ENCODE measurements around the genes ZBTB17, FAM131C, ARHGEF19 and NECAP2.

DNA sequence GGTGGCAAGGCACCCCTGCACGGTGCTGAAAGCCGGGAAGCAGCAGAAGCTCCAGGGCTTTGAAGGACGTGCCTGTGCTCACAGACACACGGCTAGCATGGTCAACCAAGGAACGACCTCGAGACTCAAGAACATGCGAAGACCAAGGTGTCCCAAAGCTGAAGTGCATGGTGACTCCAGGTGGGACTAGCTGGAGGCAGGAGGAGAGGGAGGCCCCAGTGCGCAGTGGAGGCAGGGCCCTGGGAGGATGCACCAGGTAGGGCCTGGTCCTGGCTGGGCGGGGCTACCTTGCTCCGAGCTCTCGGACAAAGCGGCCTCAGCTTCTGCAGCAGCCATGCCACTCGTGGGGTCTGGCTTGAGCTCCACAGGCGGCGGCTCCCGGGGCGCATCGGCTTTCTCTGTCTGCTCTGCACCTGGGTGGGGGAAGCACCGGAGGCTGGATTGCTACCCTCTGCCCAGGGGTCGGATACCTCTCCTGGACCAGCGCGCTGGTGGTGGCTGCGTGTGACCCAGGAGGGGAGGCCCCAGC lies 30.4 kb downstream of the ZBTB17 start:
- RRBS: 95% methylated on average over 4 of the region's 23 CpGs

DNA sequence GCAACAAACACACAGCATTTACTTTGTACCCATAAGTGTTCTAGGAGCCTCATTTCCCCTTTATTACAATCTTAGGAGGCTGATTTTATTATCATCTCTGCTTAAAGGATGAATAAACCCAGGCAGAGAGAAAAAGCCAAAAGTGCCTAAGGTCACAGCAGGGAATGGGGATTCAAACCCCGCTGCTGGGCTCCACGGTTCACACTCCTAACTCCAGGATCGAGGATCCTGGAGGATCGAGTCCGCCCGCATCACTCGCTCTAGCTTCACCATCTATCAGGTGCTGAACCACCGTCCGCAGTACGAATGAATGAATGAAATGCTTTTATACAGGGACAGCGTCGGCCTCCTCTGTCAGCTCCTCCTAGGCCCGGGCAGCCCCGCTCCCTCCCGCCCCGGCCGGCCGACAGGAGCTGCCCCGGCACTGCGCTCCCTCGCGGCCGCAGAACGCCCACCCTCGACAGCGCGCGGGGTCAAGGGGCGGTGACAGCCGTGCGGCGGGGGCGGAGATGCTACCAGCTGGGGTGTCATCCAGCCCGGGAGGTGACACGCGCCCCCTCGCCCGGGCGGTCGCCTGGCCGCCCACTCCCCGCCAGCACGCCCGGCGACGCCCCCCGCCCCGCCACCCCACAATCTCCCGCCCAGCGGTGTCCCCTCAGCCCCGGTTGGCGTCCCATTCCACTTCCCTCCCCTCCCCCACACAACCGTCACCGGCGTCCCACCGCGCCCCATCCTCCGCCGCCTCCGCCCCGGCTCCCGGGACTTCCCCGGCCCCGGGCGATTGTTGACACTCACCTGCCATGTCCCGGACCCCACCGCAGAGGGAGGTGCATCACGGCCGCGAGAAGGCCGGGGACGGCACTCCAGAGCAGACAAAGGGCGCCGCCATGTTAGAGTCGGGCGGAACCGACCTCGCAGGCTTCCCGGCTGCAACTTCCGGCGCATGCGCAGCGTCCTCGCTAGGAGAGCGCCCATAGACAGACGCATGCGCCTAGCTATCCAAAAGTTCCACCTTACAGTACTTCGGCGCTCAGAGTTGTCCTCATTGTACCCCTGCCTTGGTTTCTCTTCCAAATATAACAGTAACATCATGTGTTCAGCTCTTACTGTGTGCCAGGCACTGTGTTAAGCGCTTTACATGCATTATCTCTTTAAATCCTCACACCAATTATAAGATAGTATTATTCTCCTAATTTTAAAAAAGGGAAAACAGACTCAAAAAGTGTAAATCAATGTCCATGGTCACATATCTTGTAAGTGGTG lies at the start of gene ZBTB17:
ZBTB17 (minus strand) TSS at position 914 of the 1,263 bp plus-strand sequence.
- RRBS: 3% methylated on average over 37 of the region's 90 CpGs

DNA sequence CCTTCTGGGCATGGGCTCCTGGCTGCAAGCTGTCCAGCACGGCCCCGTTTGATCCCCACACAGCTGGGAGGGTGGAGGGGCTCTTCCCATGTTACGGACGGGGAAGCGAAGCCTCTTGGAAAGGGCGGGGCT lies 857 bp upstream of the HSPB7 start:
- RRBS: no CpG with 5 or more reads among the region's 6 CpGs

GRCh38 chr1:16073398-16074172 lies at the start of gene FAM131C:
Gene FAM131C, minus strand, starts transcription at chr1:16073651.
- RRBS: 3% methylated on average over 48 of the region's 74 CpGs

GRCh38 chr1:16115203-16116459 lies 40.2 kb downstream of the EPHA2 start:
- RRBS: no CpG with 5 or more reads among the region's 29 CpGs

GRCh38 chr1:16137864-16138409 lies 17.9 kb downstream of the EPHA2 start:
- RRBS: no CpG with 5 or more reads among the region's 31 CpGs

DNA sequence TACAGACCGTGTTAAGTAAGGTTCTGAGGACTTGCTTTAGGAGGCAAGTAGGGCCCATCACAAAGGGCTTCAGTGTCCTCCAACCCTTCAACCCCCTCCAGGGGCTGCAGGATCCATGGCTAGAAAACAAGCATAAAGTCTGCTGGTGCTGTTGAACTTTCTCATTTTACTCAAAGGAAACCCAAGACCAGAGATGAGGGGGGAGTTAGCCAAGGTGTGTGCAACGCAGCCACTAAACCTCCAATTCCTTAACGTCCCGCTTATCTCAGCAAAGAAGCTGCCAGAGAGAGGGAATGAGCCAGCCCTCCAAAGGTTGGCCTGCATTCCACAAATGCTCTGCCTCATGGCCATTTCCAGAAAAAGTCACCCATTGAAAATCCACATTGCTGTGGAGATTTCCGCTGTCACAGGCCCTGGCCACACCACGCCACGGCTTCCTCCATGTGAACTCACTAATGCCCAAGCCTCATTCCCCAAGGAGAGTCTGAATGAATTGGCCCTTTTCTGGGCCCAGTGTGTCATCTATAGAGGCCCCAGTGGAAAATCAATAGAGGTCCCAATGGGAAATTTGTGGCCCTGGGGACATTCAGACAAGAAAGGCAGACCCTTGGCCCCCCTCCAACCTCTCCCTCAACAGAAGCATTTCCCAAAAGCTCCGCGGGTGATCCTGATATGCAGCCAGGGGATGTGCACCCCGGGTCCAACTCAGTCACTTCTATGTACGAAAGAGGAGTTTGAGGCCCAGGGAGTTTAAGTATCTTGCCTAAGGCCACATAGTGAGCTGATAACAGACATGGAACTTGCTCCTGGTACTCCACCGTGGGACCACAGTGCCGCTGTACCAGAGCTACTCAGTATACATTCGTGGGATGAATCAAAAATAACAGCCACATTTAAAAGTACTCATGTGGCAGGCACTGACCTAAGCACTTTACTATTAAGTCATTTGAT lies 8.9 kb downstream of the EPHA2 start:
- RRBS: no CpG with 5 or more reads among the region's 14 CpGs

- RRBS: no CpG with 5 or more reads among the region's 8 CpGs
Measured at GRCh38 chr1:16150674-16151089, 5.2 kb downstream of the EPHA2 start.

- RRBS: no CpG with 5 or more reads among the region's 14 CpGs
Measured at GRCh38 chr1:16179101-16179709, 23.3 kb upstream of the EPHA2 start.

GRCh38 chr1:16212051-16213056 lies at the start of gene ARHGEF19:
Gene ARHGEF19, minus strand, starts transcription at chr1:16212652.
- RRBS: no CpG with 5 or more reads among the region's 16 CpGs

GRCh38 chr1:16217934-16218608 lies 5.6 kb upstream of the ARHGEF19 start:
- RRBS: 58% methylated on average over 3 of the region's 13 CpGs

DNA sequence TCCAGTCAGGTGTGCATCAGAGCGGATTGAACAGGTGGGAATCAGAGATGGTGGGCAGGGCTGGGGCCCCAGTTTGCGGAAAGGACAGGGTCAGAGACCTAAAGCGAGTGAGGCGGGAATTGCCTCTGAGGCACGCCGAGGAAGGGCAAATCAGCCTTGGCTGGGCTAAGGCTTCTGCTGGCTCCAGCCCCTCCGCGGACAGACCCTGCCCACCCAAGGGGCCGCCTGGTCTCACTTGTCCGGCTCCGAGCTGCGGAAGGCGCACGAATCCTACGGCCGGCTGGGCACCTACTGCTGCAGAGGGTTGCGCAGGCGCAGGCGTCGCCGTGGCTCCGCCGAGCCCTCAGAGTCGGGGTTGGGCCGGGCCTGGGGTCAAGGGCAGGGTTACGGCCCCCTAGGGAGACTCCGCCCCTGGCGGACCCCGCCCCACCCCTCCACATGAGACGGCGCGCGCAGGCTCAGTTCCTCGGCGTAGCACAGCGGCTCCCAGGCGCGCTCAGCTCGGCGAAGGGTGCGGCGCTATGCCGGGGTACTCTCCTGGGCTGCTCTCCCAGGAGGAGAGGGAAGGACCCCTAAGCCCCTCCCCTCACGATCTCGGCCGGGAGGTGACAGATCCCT lies 10.2 kb downstream of the CPLANE2 start:
- RRBS: 6% methylated on average over 10 of the region's 46 CpGs

- RRBS: no CpG with 5 or more reads among the region's 14 CpGs
Measured at GRCh38 chr1:16432777-16433551, 4.3 kb downstream of the SPATA21 start.

DNA sequence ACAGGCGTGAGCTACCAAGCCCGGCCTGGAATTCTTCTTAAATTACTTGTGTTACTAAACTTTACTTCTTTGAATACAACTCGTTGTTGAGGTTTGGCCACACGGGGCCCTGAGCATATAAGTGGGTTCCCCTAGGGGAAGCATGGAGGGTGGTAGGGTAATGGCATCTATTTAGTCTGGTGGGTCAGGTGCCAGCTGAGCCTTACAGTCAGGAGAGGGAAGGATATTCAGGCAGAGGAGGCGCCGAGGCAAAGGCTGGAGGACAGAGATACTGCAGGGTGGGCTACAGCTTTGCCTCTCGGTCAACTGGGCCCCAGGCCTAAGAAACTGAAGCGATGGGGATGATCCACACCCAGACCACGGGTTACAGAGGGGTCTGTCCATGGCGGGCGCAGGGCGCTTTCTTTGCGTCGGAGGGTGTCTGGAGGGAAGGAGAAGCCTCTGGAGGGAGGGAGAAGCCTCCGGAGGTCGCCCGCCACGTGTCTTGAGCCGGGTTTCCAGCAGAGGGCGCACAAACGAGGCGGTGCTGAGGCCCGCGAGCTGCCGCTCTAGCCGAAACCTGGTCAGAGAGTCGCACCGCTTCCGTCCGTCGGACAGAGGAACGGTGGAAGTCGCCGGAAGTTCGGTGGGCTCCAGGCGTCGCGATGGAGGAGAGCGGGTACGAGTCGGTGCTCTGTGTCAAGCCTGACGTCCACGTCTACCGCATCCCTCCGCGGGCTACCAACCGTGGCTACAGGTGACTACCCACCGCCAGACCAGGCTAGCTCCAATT lies at the start of gene NECAP2:
NECAP2 (plus strand) TSS at position 607 of the 772 bp plus-strand sequence.
- RRBS: 0% methylated on average over 1 of the region's 48 CpGs

- RRBS: no CpG with 5 or more reads among the region's 10 CpGs
Measured at GRCh38 chr1:16442178-16442618, 1.7 kb downstream of the NECAP2 start.

DNA sequence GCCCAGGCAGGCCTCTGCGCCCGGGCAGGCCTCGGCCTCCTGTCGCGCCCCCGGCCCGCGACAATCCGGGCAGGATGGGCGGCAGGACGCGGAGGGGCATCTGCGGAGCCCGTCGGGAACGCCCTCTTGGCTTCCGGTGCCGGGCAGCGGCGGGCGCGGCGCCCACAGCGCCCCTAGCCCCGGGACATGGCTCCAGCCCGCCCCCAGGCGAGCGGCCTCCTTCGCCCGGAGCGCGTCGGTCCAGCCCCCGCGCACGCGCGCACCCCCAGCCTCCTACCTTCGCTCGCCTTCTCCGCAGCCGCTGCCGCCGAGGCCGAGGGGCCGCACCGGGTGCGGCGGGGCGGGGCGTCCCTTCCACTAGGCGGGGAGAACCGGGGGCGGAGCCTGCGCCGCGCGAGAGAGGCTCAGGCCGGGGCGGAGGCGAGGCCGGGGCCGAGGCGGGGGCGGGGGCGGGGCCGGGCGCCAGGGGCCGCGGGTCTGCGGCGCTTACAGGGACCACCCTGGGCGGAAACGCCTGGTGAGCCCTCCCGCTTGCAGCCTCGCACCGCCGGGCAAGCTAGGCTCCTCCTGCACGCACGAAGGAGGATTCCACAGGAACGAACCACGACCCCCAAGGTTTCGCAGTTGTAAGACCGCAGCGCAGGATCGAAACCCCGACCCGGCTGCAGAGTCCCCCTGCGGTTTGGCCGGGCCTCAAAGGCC lies 58.6 kb downstream of the NECAP2 start:
- RRBS: 2% methylated on average over 59 of the region's 90 CpGs

GRCh38 chr1:16534837-16535892 lies 94.6 kb downstream of the NECAP2 start:
- RRBS: 21% methylated on average over 14 of the region's 77 CpGs

DNA sequence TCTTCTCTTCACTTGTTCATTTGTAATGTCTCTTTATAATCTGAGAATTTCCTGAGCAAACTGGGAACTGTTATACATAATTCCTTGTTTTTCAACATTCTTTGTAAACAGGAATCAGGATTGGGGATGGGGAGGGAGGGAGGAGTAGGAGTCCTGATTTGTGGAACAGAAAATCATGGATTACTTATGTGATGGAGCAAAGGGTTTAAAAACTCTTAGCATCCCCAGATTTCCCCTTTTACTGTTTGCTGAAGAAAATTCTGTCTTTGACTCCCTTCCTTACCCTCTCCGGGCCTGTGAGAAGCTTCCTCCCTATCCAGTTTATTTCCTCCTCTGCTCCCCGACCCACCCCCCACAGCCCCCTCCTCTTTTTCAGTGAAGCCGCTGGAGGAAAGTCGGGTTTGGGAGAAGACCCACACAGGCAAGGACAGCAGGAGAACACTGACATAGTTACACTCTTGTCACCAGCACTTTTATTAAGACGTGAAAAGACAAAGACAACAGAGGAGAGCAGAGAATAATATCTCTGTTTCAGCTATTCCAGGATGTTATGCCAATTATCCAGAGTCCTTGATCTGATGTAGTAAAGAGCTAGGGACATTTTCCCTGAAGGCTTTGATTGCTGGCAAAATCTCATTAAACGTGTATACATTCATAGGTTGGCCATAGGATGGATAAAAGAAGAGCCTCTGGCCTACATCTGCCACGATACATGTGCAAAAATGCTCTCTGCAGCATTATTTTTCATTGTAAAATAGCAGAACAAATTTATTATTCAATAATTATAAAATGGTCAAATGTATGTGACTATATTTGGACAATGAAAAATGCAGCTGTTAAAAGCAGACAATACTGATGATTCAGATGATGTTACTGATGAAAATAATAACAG lies 177.5 kb downstream of the NECAP2 start:
- RRBS: no CpG with 5 or more reads among the region's 7 CpGs

GRCh38 chr1:16699180-16700016 lies 222.3 kb upstream of the CROCC start:
- RRBS: no CpG with 5 or more reads among the region's 83 CpGs

GRCh38 chr1:16872105-16872980 lies 49.4 kb upstream of the CROCC start:
- RRBS: 15% methylated on average over 7 of the region's 64 CpGs

Measured in epidermal melanocyte (primary cell).